Fibroblast of the aortic adventitia (primary cell): ENCODE results near the genes ACOX3 and USP17L28.

DNA sequence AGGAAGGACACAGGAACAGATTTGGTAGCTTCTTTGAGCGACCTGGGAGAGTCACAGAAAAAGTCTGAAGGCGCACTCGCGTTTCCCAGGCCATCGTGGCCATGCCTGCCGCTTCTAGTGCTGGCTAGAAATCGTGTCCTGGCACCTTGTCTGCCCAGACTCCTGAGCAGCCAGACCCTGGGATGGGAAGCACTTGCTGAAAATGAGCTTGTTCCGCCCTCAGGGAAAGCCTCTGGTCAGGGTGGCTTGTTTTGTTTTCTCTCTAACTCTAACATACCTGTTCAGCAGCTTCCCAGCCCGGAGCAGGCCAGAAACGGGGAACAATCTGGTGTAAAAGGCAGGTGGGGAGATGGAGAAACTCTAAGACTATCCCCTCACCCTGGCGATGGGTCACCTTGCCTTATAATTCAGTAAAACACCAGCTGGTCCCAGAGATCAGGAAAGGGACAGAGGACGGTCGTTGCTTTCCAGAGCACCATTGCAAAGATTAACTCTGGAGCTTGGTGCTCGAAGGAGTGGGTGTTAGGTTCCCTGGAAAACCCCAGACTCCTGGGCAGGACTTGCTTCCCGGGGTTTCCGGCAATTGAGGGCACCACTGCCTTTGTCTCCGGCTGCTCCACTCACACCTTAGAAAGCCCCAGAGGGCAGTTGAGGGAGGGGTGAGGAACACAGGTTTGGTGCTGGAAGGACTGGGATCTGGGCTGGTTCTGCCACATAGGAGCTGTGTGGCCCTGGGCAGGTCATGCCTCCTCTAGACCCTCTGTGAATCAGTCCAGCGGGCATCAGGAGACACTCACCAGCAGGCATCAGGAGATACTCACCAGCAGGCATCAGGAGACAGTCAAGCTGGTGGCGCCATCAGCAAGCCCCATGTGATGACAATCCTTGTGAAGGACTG, 4.6 kb upstream of the SH3TC1 start:
- CAGE, long polyA plus RNA, result no peak

- CAGE, long polyA plus RNA, result no peak
Measured at GRCh38 chr4:8197954-8198722, 952 bp upstream of the SH3TC1 start.

DNA sequence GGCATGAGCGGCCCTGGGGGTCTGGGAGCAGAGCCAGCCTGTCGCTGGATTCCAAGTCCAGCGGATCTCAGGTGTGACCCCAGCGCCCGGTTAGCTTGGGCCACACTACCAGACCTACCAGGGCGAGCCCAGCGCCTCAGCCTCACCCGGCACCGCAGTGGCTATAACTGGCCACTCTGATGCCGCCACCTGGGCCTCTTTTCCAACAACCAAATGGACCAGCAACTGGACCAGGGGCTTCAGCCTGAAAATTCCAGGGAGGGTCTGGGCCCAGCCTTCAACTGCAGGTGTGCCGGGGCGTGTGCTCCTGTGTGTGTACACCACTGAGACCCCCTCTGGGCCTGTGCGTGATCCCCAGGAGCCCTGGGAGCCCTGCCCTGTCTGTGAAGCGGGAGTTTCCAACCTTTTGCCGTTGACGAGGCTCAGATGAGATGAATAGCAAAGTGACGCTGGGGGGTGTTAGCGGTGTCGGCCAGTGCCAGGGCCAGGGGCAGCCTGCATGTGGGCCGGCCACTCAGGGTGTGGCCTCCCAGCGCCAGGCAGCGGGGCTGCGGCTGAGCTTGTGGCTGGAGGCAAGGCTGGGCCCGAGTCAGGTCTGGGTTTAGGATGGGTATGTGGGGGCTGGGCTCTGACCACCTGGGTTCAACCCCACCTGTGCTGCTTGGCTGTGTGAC, 748 bp downstream of the SH3TC1 start:
- CAGE, long polyA plus RNA, result no peak

- CAGE, long polyA plus RNA, result no peak
Measured at GRCh38 chr4:8208709-8209540, 9.8 kb downstream of the SH3TC1 start.

- CAGE, long polyA plus RNA, result no peak
Measured at GRCh38 chr4:8220874-8221379, 21.8 kb downstream of the SH3TC1 start.

DNA sequence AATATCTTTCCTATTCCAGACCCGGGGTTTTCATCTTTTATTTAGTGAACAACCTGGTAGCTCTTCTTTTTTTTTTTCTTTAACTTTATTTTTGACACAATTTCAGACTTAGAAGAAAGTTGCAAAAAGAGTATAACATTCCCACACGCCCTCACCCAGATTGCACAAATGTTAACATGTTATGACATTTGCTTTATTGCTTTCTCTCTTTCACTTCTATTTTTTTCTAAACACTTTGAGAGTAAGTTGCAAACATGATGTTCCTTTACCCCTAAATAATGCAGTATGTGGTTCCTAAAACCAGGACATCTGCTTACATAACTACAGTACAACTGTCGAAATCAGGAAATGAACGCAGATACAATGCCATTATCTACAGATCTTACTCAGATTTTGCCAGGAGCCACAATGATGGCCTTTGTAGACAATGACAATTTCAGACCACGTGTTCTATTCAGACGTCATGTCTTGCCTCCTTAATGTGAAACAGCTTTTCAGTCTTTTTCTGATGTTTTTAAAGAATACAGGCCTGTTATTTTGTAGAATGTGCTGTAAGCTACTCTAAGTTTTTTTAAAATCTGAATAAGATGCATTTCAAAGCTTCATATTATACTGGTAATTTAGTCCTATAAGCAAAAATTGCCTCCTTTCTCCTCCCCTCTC, 22.4 kb downstream of the SH3TC1 start:
- CAGE, long polyA plus RNA, result no peak

DNA sequence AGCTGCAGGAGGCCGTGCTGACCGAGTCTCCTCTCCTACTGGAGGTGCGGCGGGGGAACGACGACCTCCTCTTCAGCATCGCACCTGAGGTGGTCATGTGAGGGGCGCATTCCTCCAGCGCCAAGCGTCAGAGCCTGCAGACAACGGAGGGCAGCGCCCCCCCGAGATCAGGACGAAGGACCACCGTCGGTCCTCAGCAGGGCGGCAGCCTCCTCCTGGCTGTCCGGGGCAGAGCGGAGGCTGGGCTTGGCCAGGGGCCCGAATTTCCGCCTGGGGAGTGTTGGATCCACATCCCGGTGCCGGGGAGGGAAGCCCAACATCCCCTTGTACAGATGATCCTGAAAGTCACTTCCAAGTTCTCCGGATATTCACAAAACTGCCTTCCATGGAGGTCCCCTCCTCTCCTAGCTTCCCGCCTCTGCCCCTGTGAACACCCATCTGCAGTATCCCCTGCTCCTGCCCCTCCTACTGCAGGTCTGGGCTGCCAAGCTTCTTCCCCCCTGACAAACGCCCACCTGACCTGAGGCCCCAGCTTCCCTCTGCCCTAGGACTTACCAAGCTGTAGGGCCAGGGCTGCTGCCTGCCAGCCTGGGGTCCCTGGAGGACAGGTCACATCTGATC, 36.6 kb downstream of the HTRA3 start:
- CAGE, long polyA plus RNA, result no peak

GRCh38 chr4:8340673-8341408, 71.3 kb downstream of the HTRA3 start:
- CAGE, long polyA plus RNA, result no peak

- CAGE, long polyA plus RNA, result no peak
Measured at GRCh38 chr4:8439931-8440943, at the start of gene ACOX3. Gene ACOX3 (minus strand): TSS chr4:8440723.

DNA sequence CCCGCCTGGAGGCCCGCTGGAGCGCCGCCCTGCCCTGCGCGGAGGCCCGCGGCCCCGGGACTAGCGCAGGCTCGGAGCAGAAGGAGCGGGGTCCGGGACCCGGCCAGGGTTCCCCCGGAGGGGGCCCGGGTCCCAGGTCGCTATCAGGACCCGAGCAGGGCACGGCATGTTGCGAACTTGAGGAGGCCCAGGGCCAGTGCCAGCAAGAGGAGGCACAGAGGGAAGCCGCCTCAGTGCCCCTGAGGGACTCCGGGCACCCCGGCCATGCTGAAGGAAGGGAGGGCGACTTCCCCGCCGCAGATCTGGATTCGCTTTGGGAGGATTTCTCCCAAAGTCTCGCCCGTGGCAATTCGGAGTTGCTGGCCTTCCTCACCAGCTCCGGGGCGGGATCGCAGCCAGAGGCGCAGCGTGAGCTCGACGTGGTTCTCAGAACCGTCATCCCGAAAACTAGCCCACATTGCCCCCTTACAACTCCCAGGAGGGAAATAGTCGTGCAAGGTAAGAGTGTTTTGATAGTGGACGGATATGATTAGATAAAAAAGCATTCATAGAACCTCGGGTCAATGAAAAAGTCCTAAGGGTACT, 459 bp downstream of the TRMT44 start:
- CAGE, long polyA plus RNA, result no peak

- CAGE, long polyA plus RNA, result no peak
Measured at GRCh38 chr4:8473802-8474235, 33.2 kb downstream of the TRMT44 start.

GRCh38 chr4:8610954-8611773, 18.6 kb downstream of the CPZ start:
- CAGE, long polyA plus RNA, result no peak

- CAGE, long polyA plus RNA, result no peak
Measured at GRCh38 chr4:8860625-8861845, 10.6 kb downstream of the HMX1 start.

GRCh38 chr4:8871435-8871712, 265 bp downstream of the HMX1 start:
- CAGE, long polyA plus RNA, result no peak

DNA sequence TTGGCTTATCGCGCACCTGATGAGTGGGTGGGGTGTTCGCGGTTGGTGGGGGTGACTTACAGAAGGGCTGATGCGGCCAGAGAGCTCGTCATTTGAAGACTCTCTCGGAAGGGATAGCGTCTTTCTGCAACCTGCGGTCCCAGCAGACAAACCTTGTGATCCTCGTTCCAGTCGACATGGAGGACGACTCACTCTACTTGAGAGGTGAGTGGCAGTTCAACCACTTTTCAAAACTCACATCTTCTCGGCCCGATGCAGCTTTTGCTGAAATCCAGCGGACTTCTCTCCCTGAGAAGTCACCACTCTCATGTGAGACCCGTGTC, at the start of gene USP17L28:
Gene USP17L28, plus strand, starts transcription at position 177 of the 323 bp plus-strand sequence.
- CAGE, long polyA plus RNA, result no peak

DNA sequence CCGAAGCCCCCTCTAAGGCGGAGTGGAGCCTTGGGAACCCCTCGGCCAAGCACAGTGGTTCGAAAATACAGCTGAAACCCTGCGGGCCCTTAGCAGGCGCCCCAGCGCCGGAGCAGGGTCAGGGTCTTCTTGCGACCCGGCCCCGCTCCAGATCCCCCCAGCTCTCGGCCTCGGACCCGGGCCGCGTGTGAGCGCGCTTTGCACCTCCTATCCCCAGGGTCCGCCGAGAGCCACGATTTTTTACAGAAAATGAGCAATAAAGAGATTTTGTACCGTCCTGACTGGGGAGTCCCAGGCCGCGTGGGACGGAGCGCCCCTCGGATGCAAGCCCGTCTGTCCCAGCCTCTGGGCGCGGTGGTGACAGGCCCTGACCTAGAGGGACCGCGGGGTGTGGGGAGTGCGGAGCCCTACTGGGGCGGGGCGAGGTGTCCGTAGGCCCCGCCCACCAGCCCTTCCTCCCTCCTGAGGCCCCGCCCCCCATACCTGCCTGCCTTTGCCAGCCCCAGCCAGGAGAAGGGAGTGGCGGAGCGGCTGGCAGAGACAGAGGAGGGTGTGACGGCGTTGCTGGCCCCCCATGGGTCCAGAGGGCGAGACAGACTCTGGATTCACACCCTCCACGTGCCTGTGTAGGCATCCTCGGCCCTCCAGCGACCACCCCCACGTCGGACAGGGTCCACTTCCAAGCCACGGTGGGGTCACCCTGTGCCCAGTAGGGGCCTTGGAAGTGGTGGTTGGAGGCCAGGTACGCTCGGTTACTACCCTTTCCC, 54.2 kb downstream of the DEFB131A start:
- CAGE, long polyA plus RNA, result no peak

- CAGE, long polyA plus RNA, result no peak
Measured at GRCh38 chr4:10006661-10007402, 14.5 kb downstream of the SLC2A9 start.

DNA sequence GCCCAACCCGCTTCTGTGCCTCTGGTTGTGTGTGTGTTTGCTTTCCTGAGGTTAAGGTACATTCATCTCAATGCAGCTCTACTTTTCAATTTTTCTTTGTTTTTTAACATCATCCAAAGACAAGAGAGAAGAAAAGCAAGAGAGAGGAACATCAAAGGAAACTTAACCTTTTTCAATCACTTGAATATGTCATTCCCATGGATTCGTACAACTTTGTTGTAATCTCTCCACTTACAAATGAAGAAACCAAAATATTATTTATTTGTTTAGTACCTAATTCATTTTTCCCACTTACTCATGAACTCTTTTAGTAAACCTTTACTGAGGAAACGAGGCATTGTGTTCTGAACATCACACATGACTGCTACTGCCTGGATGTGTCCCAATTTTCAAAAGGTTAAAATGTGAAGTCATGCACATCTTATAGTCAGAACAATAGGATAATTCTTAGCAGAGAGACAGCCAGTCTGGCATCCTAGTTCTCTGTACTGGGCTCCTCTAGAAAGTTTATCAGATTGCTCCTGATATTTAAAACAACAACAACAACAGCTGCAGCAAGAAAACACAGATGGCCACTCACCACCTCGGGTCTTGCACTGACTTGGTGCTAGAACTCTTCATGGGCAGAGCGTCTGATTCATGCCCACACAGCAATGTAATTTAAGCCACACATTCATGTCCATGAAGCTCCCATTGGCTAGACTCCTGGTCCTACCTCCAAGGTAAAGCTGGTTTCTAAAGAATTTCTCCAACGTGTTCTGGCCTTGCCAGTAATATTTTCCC, 33.1 kb upstream of the SLC2A9 start:
- CAGE, long polyA plus RNA, result no peak

GRCh38 chr4:10077347-10077840, 39.2 kb downstream of the WDR1 start:
- CAGE, long polyA plus RNA, result no peak

- CAGE, long polyA plus RNA, result no peak
Measured at GRCh38 chr4:10099213-10099866, 17.3 kb downstream of the WDR1 start.